ENCODE measurements around the genes SDF2, NEK8 and DHRS13.

DNA sequence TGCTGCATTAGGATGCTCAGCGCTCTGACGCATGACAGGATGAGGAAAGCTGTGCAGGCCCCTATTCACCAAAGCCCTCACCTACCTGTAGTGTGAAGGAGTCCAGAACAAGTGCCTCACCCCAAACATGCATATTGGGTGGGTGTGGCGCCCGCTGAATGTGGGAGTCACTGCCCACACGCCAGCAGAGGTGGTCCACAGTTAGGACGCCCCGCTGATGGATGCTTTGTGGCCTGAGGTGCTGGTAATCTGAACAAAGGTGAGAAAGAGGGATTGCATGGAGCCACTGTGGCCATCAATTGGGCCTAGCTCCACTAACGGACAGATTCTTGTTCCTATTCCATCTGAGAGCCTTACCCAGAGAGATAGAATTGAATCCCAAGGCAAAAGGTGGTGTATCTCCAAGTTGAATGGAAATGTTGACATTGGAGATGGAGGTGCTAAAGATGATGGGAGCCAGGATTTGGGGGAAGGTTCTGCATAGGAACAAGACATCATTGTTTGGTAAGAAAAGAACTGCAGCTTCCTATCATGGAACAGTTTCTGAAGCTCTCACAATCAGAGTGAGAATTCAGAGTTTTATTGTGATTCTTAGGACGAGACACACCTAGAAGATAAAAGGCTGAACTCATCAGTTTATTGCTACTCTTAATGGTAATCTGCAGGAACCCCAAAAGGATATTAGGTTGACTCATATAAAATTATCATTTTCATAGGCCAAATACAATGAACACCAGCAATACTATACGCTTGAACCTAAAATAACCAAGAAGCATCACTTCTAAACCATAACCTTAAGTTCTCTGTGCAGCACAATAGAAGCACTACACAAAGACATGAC lies 6.6 kb downstream of the BLTP2 start:
- RRBS, result no CpG with 5 or more reads among the region's 10 CpGs
CAGE:
- cytosol, long polyA plus RNA, result no peak
- long polyA plus RNA, result no peak
- nucleus, long polyA plus RNA, result no peak

DNA sequence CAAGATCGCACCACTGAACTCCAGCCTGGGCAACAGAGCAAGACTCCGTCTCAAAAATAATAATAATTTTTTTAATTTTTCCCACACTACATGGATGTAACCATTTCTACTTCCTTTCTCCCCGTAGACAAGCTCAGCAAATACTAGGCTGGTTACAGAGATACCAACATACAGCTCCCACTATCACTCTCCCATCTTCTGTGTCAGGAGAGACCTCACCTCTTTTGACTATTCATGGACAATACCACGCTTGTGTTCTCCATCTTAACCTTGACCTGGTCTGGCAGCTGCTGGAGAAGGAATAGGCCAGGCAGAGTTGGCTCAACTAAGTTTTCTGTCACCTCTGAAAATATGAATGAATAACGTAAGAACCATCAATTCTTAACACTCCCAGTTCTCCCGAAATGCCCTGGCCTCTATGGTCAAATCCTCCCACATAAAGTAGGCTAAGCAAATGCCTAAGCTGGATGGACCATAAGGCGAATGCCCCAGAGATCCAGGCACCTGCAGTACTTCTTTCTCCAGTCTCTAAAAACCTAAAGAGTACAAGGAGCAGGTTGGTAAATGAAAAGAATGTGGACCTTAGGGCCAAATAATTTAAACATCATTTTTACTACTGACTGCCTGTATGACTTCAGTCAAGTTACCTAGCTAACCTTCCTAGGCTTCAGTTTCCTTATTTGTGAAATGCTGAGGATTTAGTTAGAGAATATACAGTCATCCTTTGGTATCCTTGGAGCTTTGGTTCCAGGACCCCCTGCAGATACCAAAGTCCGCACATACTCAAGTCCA lies 4.4 kb downstream of the BLTP2 start:
- RRBS, result no CpG with 5 or more reads among the region's 8 CpGs
CAGE:
- cytosol, long polyA plus RNA, result no peak
- long polyA plus RNA, result no peak
- nucleus, long polyA plus RNA, result no peak

DNA sequence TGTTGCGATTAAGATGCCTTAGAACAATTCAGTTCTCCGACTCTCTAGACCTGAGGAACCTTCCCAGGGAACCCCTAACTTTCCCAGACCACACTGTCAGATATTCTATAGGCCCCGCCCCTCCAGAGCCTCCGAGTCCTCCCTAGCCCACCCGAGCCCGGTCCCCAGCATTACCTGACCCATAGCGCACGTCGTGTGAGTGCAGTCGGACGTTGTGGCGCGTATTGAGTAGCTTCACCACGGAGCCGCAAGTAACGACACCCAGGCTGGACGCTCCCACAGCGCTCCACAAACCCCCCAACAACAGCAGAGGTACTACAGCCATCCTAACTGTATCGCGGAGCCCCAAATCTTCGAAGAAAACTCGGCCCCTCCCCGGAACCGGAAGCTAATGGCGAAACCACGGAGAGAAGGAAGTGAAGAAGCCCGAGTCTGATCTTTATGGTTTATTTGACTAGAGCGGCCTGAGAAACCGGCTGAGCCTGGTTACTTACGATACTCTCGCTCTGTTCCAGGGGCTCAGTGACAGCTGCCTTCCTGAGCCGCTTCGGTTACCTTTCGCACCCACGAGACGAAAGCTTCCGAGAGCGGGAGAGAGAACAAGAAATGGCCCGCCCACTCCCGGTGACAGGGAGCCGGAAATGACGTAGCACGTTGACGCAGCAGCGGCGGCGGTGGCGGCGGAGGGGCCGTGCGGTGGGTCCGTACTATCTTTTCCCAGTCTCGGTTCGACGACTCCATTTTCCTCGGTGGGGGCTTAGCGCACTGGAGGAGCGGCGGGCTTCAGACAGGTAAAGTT lies at the start of gene SDF2:
SDF2 (minus strand) TSS at position 355 of the 799 bp plus-strand sequence.
- RRBS, result 0% methylated on average over 5 of the region's 59 CpGs
CAGE:
- cytosol, long polyA plus RNA, result start-site peak on the minus strand centred at position 360 of the sequence, 16 bp wide, 235 and 268 reads in 2 replicates; start-site peak on the minus strand centred at position 597 of the sequence, 59 bp wide, 204 and 609 reads in 2 replicates; start-site peak on the plus strand centred at position 701 of the sequence, 67 bp wide, 165 and 304 reads in 2 replicates
- long polyA plus RNA, result start-site peak on the minus strand centred at position 359 of the sequence, 15 bp wide, 260 and 197 reads in 2 replicates; start-site peak on the minus strand centred at position 601 of the sequence, 57 bp wide, 378 and 566 reads in 2 replicates; start-site peak on the plus strand centred at position 704 of the sequence, 72 bp wide, 176 and 230 reads in 2 replicates
- nucleus, long polyA plus RNA, result start-site peak on the minus strand centred at position 345 of the sequence, 23 bp wide, 43 and 52 reads in 2 replicates; start-site peak on the minus strand centred at position 598 of the sequence, 73 bp wide, 320 and 33 reads in 2 replicates; start-site peak on the plus strand centred at position 691 of the sequence, 88 bp wide, 162 and 338 reads in 2 replicates

- RRBS, result under 1% methylated on average over 6 of the region's 54 CpGs
CAGE:
- cytosol, long polyA plus RNA, result no peak
- long polyA plus RNA, result no peak
- nucleus, long polyA plus RNA, result no peak
These were observed 1.0 kb upstream of the TLCD1 start for GRCh38 chr17:28726764-28727737.

DNA sequence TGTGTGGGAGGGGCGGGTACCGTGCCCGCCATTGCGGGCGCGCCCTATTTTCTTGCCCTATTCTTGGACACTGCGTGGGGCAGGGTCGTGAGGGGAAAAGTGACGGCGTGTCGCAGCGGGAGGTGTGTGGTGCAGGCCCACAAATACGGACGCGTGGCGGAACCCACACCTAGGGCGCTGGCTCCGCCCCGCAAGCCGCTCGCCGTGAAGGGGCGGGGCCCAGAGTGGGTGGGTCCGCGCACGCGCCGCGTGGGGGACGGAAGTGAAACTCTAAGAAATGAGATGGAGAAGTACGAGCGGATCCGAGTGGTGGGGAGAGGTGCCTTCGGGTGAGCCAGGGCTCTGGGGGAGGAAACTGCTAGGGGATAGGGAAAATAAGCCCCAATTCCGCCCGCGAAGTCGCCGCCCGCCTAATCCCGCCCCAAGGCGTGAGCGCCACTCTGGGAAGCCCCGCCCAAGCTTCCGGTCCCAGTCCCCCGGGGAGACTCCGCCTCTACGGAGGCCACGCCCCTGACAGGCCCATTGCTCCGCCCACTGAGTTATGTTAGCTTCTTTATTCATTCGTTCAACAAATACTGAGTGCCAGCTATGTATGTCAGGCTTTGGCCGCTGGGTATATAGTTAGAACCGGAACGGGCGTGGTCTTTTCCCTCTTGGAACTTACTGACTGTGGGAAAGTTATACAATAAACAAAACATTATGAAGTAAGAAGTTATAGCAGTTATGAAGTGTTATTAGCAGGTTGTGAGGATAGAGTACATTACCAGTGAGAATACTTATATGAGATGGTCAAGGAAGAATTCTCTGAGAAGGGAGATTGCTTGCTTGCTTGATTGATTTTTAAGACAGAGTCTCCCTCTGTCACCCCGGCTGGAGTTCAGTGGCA lies at the start of gene NEK8:
NEK8 (plus strand) TSS at position 257 of the 886 bp plus-strand sequence.
- RRBS, result no CpG with 5 or more reads among the region's 56 CpGs
CAGE:
- cytosol, long polyA plus RNA, result no peak
- long polyA plus RNA, result no peak
- nucleus, long polyA plus RNA, result no peak

DNA sequence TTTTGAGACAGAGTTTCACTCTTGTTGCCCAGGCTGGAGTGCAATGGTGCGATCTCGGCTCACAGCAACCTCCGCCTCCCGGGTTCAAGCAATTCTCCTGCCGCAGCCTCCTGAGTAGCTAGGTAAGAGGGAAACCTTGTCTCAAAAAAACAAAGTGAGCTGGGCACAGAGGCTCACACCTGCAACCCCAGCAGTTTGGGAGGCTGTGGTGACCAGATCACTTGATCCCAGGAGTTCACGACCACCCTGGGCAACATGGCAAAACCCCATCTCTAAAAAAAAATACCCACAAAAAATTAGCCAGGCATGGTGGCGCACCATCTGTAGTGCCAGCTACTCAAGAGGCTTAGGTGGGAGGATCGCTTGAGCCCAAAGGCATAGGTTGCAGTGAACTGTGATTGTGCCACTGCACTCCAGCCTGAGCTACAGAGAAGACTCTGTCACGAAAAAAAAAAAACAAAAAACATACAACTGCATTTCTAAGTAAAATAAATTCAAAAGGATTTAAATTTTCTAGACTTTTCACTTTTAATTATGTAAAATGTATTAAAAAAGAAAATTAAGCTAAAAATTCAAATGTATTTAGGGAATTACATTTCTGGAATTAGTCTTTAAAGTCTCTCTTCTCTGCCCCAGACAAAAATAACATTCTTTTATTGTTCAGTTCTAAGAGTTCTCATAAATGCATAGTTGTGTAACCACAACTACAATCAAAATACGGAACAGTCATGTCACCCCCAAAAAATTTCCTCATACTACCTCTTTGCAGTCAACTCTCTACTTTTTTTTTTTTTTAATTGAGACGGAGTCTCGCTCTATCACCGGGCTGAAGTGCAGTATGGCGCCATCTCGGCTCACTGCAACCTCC lies 14.2 kb downstream of the FAM222B start:
- RRBS, result 96% methylated on average over 3 of the region's 15 CpGs
CAGE:
- cytosol, long polyA plus RNA, result no peak
- long polyA plus RNA, result no peak
- nucleus, long polyA plus RNA, result start-site peak on the minus strand centred at position 620 of the sequence, 636 bp wide, 5 and 8 reads in 2 replicates

DNA sequence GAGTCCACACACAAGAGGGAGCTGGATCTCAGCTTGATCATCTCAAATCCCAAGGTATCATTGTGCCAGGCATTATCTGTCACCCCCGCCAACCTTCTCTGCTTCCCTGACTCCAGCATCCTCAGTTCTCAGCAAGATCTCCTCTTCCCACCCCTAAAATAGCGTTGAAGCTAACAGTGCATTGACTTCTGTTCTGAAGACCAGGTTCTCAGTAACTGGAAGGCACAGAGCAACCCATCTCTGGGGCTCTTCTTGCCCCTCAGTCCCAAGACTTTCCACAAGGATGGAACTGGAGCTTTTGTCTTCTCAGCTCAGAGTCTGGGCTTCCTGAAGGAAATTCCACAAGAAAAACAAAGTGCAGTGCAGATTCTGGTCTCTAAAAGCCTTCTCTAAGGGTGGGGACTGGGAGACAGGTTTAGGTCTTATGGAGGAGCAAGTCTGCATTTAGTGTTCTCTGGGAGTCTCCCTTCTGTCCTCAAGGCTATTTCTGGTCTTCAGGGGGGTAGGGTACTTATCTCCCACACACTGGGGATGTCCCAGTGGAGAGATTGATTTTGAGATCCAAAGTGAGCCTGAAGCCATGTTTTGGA lies 1.5 kb downstream of the FLOT2 start:
- RRBS, result no CpG with 5 or more reads among the region's 2 CpGs
CAGE:
- cytosol, long polyA plus RNA, result no peak
- long polyA plus RNA, result no peak
- nucleus, long polyA plus RNA, result no peak

DNA sequence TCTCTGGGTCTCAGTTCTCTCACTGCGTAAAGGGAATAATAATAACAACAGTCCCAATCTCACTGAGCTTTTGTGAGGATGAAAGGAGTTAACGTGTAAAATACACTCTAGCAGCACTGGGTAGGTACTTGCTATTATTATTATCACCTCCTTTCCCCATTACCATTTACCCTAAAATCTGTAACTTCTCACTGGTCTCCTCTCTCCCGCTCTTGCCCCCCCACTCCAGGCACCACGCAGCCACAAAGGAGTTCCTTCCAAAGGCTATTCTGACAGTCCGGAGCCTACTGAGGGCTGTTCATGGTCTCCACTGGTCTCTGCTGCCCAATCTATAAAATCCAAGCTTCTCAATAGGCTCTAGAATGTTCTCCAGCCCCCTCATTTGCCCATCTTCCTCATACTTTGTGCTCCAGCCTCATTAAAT lies 1.1 kb downstream of the DHRS13 start:
- RRBS, result no CpG with 5 or more reads among the region's 5 CpGs
CAGE:
- cytosol, long polyA plus RNA, result no peak
- long polyA plus RNA, result no peak
- nucleus, long polyA plus RNA, result no peak

DNA sequence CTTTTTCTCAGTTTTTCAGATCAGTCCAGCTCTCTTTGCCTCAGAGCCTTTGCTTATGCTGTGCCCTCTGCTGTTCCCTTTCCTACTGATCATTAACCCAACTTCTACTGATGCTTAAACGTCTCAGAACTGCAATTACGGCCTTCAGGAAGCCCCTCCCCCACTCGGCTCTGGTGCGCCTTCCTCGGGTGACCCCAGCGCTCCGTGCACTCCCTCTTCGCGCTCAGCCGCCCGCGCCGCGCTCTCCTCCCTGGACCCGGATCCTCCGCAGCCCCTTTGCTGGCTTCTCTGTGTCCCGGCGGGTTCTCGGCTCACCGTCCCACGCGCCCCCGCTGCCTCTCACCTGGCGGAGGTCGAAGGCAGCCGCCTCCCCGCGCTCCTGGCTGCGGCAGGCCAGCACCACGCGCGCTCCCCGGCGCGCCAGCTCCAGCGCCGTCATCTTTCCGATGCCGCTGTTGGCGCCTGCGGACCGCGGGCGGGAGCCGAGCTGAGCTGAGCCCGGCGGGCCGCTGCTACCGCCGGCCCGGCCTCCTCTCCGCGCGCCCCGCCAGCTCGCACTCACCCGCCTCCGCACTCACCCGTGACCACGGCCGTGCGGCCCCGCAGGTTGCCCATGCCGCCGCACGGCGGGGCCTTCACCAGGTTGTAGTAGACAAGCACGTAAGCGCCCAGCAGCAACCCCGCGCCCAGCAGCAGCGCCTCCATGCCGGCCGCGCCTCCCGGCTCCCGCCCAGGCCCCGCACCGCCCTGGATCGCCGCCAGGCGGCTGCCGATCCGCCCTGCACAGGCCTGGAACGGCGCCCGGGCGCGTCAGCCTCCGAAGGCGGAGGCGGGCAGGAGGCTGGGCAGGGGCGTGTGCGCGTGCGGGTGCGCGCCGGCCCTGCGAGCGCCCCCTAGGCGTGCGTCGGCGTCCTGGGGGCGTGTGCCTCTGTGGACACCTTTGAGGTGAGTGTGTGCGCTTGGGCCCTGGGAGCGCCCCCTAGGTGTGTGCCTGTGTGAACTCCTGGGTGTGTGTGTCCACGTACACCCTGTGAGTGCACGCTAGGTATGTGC lies at the start of gene DHRS13:
DHRS13 (minus strand) TSS at position 840 of the 1,053 bp plus-strand sequence.
- RRBS, result 2% methylated on average over 41 of the region's 110 CpGs
CAGE:
- cytosol, long polyA plus RNA, result no peak
- long polyA plus RNA, result no peak
- nucleus, long polyA plus RNA, result no peak

GRCh38 chr17:29140632-29141895 lies 39.1 kb downstream of the MYO18A start:
- RRBS, result 7% methylated on average over 2 of the region's 19 CpGs
CAGE:
- cytosol, long polyA plus RNA, result no peak
- long polyA plus RNA, result no peak
- nucleus, long polyA plus RNA, result no peak

DNA sequence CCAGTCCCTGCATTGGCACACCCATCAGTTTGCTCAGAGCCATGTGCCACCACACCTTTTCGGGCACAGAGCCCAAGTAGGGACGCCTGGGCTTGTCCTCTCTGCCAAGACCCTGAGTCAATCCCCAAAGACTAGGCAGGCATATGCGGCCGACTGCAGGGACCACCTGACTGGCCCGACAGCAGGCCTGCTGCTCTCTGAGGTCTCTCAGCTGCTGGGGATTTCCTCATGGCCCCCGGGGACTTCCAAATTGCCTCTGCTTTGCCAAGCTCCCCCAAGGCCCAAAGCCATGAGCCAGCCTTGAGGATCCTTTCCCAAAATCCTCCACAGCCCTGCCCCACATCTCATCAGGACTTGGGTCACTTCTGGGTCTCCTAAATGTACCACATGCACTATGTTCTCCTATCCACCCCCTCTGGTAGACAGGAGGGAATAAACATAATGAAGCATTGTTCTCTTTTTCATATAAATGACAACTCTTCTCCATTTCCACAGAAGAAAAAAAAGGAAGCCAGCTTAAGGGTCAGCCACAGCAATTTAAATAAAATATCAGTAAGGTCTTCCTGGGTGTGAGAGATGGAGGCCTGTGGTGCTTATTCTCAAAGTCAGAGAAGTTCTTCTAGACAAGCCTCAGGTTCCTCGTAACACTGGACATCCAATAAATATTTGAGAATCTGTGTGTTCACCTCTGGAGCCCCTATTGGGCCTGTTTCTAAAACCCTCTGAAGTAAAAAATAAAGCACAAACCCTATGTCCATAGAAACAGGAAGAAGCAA lies 30.5 kb downstream of the MYO18A start:
- RRBS, result no CpG with 5 or more reads among the region's 7 CpGs
CAGE:
- cytosol, long polyA plus RNA, result no peak
- long polyA plus RNA, result no peak
- nucleus, long polyA plus RNA, result no peak

DNA sequence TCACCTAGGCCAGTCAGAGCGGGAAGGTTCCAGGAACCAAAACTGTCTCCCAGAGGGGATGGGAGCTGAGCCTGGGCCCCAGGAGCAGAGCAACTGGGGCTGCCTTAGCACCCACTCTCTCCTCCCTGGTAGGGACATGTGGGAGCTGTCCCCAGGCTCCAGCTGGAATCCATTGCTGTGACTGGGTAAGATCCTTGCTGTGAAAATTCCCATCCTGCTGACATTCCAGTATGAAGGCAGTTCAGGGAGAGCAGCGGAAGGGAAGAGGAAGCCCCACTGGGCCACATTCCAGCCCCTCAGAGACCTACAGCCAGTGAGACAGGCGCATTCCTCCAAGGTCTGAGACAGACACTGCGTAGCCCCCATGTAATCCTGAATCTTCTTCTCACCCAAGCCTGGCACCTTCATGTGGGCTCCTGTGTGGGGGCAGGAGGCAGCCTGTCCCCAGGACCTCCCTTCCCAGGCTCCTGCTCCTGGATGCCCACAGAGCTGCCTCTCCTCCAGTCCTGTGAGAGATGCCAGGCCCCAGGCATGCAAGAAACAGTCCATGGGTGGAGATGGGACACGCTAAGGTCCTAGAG lies 24.2 kb downstream of the MYO18A start:
- RRBS, result no CpG with 5 or more reads among the region's 5 CpGs
CAGE:
- cytosol, long polyA plus RNA, result no peak
- long polyA plus RNA, result no peak
- nucleus, long polyA plus RNA, result no peak

DNA sequence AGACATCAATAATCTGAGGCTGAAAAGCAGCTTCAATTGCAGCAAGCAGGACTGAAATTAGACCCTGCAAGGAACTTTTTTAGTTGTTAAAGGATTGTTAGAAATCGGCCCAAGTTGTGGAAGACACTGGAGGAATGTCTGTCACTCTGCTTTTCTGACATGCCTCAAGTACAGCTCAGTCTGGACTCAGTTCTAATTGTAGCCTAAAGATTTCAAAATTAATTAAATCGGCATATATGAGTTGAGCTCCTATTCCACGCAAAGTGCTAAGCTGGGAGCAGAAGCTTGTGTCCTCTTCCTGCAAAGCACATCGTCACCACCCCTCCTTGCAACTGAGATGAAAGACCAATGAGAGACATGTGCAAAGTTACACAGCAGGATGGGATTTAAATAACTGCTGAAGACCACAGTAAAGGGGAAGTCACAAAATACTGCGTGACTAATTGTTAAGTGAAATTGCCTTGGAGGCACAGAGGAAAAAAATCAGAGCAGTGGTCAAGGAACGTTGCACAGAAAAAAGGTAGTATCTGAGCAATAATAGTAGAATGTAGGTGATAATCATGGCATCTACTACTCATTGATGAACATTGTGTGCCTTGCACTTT lies 15.1 kb upstream of the MYO18A start:
- RRBS, result no CpG with 5 or more reads among the region's 6 CpGs
CAGE:
- cytosol, long polyA plus RNA, result no peak
- long polyA plus RNA, result no peak
- nucleus, long polyA plus RNA, result no peak

- RRBS, result 2% methylated on average over 18 of the region's 22 CpGs
CAGE:
- cytosol, long polyA plus RNA, result no peak
- long polyA plus RNA, result no peak
- nucleus, long polyA plus RNA, result no peak
These were observed 198 bp upstream of the TAOK1 start for GRCh38 chr17:29390043-29390286.

DNA sequence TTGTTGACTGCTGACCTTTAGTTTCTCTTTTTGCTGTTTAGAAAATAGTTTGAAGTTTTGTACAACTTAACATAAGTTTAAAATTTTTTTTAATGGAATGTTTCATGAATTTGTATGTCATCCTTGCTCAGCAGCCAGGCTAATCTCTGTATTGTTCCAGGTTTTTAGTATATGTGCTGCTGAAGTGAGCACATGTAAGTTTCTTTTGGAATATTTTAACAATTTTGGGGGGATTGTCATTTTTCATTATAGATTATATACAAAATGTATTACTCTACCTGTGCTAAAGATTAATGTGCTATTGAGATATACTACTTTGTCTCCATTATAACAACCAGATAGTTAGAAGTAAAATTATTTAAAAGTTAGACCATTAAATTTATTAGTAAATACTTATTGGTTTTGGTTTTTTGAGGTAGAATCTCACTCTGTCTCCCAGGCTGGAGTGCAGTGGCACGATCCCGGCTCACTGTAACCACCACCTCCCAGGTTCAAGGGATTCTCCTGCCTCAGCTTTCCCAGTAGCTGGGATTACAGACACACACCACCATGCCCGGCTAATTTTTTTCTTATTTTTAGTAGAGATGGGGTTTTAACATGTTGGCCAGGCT lies 34.6 kb downstream of the TAOK1 start:
- RRBS, result no CpG with 5 or more reads among the region's 3 CpGs
CAGE:
- cytosol, long polyA plus RNA, result no peak
- long polyA plus RNA, result no peak
- nucleus, long polyA plus RNA, result no peak

DNA sequence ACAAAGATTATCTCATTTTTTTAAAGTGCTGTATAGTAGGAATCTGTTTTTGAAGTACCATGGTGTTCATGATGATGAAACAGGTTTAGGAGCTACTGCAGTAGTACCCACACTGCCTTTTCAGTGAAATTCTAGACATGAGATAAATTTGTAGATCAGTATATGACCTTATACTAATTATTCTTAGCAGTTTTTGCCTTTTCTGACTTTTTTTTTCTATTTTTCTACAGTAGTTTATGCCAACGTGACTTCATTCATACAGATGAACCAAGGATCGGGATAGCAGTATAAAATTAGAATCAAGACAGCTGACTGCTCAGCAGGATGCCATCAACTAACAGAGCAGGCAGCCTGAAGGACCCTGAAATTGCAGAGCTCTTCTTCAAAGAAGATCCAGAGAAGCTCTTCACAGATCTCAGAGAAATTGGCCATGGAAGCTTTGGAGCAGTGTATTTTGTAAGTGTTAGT lies 61.1 kb downstream of the TAOK1 start:
- RRBS, result no CpG with 5 or more reads among the region's 2 CpGs
CAGE:
- cytosol, long polyA plus RNA, result no peak
- long polyA plus RNA, result no peak
- nucleus, long polyA plus RNA, result no peak

GRCh38 chr17:29574438-29575182 lies 6.1 kb downstream of the TP53I13 start:
- RRBS, result no CpG with 5 or more reads among the region's 18 CpGs
CAGE:
- cytosol, long polyA plus RNA, result start-site peak on the plus strand at chr17:29574577-29574687, 13 and 25 reads in 2 replicates
- long polyA plus RNA, result start-site peak on the plus strand at chr17:29574602-29574637, 21 and 18 reads in 2 replicates
- nucleus, long polyA plus RNA, result no peak

GRCh38 chr17:29619232-29619740 lies 3.4 kb downstream of the CORO6 start:
- RRBS, result no CpG with 5 or more reads among the region's 3 CpGs
CAGE:
- cytosol, long polyA plus RNA, result no peak
- long polyA plus RNA, result no peak
- nucleus, long polyA plus RNA, result no peak

DNA sequence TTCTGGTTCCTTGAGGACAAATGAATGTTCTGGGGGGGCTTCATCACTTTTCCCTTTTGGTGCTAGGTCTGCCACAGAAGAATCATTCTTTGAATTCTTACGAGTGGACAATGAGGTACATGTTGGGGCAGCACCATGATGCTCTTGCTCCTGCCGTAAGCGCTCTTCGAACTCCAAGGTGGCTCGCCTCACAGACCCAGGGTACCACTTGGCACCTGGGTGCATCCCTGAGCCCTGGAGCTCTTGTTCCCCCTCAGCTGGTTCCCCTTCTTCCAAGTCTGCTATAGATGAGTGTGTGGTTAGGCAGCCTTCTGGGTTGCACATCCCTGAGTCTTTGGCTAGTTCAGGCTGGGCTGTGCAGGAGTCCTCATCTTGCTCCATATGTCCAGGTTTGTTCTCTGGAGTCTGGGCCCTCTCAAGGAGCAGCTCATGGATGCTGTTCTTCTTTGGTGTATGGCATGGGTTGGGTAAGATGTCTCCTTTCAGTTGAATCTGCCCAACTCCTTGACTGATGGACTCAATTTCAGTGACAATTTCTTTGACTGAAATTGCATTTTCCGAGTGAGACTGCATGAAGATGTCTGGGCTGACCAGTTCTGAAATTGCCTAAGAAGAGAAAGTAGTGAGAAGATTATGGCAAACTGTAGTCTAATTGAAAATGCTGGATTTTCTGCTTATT lies 9.8 kb upstream of the CORO6 start:
- RRBS, result no CpG with 5 or more reads among the region's 6 CpGs
CAGE:
- cytosol, long polyA plus RNA, result no peak
- long polyA plus RNA, result no peak
- nucleus, long polyA plus RNA, result no peak

DNA sequence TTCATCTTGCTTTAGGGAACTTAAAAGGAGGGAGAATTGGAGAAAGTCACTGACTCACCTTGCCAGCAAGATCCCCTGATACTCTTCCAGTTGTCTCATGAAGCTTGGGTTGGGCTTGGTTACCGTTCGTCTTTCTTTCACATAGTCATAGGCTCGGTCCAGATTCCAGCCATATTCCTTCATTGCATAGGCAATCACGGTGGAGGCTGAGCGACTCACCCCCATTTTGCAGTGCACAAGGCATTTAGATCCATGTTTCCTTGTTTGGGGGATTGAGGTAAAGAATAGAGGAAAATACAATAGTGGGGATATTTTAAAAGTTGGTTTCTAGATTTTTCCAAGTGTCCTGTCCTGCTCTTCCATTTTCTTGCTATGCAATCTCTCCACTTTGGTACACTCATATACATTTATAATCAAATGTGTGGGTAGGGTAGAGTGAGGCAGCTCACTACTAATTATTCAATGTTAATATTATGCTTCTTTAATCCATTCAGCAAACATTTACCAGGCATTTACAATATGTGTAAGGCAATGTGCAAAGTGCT lies 25.4 kb upstream of the CORO6 start:
- RRBS, result no CpG with 5 or more reads among the region's 5 CpGs
CAGE:
- cytosol, long polyA plus RNA, result no peak
- long polyA plus RNA, result no peak
- nucleus, long polyA plus RNA, result no peak

Data from IMR-90 (cell line).